NB4 (cell line): ENCODE measurements around the genes HPS1 and HPSE2.

DNA sequence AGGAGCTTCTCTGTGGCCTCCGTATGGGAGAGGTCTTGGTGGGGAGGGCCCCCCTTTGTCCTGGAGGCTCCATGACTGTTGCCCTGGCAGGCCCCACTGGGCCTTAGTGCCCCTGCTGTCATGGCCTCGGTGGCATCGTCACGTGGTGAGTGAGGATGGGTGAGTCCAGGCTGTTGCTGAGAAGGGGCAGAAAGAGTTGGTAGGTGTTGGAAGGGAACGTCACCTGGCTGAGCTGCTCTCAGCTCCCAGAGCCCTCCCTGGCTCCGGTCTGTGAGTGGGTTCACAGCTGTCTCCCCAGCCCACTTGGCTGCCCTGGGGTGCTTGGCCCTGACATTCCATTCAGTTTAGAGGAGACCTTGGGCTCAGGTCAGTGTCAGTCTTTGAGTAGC lies 16.1 kb downstream of the SFRP5 start:
- RRBS, result no CpG with 5 or more reads among the region's 6 CpGs

GRCh38 chr10:97761448-97761927 lies 10.3 kb downstream of the SFRP5 start:
- RRBS, result no CpG with 5 or more reads among the region's 7 CpGs

GRCh38 chr10:97762826-97763410 lies 8.9 kb downstream of the SFRP5 start:
- RRBS, result 87% methylated on average over 3 of the region's 6 CpGs

DNA sequence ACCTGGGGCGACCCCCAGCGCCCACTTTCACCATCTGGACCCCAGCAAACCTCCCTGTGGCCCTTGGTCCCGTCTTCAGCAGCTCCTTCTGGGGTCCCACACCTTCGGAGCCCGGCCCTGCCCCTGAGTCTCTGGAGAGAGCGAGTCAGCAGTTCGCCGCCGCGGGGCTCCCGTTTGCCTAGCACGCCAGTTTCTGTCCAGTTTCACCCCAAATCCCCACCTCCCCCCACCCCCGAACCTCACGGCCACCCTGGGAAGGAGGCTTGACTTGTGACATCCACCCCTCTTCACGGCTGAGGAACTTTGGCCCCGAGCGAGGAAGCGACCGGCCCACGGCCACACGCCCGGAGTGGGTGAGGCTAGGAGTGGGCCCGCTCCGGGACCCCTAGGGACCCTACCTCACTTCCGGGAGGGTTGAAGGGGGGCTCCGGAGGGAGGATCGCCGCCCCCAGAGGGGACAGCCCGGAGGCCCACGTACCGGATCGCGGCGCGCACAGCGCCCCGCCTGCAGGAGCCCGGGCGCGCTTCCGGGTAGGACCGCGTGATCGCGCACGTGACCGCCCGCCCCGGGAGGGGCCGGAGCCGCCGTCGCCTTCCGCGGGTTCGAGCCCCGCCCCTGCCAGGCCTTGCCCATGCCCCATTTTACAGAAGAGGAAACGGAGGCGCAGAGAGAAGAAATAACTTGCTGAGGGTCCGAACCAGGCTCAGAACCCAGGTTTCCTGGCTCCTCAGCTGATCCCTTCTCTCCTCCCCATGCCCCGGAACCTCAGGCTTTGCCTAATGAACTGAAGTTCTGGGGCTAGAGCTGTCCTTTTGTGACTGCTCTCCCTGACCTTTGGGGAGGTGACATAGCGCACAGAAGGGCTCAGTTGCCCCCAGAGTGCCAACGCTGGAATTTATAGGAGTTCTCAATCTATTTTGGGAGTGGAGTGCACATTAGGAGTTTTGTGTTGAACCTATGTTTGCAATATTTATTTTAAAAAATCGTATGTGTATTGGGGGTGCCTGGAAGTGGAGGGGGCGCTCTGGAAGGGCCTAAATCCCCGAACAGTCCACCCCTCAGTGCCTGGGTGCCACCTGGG lies at the start of gene HPS1:
Gene HPS1, minus strand, starts transcription at position 527 of the 1,082 bp plus-strand sequence.
- RRBS, result under 1% methylated on average over 20 of the region's 66 CpGs

DNA sequence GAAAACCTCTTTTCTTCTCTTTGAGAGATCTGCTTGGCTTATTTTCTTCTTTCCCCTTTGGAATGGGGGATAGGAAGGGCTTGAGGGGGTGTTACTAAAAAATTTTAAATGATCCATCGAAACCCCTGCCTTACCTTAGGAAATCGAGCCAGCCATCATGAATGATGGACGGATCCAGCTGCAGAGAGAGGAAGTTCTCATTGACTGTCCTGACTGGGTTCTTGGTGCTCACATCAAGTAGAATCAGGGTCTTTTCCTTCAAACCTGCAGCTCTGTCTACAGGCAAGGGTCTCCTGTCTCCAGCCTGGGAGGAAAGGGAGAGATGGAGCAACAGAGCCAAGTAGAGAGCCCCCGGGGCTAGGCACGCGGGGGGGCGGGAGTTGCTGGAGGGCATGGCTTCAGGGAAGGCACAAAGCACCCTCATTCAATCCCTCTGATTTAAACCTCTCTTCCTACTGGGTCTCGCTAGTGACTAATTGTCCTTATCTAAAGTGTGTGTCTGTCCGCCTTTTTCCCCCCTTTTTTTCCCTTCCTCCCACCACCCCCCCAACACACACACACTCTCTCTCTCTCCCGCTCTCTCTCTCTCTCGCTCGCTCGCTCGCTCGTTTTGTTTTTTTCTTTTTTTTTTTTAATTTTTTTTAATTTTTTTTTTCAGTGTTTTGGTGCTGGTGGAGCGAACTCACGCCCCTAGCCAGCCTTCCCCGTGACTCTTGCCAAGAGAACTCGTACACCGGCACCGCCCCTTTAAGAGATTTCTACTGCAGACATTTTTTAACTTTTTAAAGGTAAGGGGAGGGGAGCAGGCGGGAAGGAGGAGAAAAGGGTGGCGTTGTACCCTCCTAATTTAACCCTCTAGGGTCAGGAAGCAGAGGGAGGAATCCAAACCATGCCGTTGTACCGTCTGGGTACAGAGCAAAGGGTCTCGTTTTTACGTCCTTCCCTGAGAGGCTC lies at the start of gene HPSE2:
Gene HPSE2, minus strand, starts transcription at position 474 of the 954 bp plus-strand sequence.
- RRBS, result no CpG with 5 or more reads among the region's 27 CpGs

GRCh38 chr10:99817027-99817752 lies 34.8 kb downstream of the ABCC2 start:
- RRBS, result no CpG with 5 or more reads among the region's 4 CpGs

- RRBS, result 0% methylated on average over 3 of the region's 24 CpGs
These were observed 511 bp downstream of the BLOC1S2 start for GRCh38 chr10:100285800-100286538.

DNA sequence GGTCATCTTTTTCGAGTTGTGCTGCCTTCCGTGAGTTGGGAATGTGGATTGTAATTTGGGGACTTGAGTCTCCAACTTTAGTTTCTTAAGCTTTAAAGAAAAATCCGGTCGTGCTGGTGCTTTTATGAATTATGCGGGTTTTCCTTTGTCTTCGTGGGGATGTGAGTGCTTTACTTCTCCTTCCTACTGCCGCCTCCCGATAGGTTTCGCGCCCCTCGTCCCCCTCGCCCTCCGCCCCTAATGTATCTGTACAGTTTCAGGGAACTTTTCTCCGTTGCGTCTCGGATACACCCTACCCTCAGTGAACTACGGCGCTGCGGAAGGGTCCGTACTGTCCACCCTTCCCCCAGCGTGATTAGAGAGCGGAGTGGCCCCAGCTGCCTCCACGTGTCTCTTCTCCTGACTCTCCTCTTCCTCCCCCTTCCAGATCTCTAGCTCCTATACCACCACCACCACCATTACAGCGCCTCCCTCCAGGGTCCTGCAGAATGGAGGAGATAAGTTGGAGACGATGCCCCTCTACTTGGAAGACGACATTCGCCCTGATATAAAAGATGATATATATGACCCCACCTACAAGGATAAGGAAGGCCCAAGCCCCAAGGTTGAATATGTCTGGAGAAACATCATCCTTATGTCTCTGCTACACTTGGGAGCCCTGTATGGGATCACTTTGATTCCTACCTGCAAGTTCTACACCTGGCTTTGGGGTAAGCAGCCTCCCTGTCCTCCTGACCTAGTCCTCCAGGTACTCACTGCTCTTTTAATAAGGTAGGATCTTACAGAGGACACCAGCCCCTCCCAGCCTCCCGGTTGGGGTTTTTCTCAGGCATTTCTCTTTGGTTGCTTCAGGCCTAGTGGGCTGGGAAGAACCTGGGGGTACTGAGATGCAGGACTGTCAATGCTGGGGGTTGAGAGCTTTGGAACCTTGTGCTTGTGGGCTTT lies 876 bp downstream of the SCD start:
- RRBS, result no CpG with 5 or more reads among the region's 28 CpGs

GRCh38 chr10:100735124-100736069 lies 10.0 kb upstream of the PAX2 start:
- RRBS, result 88% methylated on average over 12 of the region's 76 CpGs

DNA sequence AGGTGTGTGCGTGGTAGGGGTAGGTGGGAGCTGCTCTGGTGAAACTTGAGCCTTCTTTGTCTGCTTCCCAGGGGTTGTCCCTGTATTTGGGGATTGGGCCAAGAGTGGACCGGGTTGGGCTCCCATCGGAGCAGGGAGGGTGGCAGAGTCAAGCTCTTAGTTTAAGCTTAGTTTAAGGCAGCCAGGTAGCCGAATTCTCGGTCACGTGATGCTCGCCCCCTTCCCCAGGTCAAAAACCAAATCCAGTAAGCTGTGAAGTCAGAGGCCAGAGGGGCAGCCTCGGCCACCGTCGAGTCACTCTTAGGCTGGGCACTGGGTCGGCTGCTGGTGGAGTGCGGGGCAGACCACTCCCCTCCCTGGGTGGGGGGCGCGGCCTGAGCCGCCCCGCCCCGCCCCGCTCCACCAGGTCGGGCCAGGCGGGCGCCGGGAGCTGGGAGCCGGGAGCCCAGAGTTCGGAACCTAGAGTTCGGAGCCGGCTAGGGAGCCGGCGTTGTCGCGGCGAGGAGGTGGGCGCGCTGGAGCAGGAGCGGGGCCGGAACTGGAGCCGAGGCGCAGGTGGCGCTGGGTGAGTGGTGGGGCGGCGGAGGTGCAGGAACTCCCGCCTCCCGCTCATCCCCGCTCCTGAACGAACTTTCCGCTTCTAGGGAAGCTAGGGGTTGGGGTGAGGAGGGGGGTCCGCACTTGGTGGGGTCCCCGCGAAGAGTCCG lies 2.8 kb upstream of the LZTS2 start:
- RRBS, result 1% methylated on average over 9 of the region's 49 CpGs

DNA sequence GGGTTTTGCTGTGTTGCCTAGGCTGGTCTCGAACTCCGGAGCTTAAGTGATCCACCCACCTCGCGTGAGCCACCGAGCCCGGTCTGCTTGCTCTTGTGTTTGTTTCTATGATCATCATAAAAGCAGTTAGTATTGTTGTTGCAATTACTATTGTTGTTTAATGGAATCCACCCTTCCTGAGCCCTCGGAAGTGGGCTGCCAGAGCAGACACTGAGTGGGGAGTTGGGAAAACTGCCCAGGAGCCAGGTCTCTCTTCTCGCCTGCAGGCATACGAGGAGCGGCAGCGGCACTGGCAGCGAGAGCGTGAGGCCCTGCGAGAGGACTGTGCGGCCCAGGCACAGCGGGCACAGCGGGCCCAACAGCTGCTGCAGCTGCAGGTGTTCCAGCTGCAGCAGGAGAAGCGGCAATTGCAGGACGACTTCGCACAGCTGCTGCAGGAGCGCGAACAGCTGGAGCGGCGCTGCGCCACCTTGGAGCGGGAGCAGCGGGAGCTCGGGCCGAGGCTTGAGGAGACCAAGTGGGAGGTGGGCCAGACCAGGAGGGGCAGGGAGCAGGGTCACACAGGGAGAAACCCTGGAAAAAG lies 5.7 kb downstream of the LZTS2 start:
- RRBS, result 100% methylated on average over 4 of the region's 29 CpGs

GRCh38 chr10:101028594-101029270 lies 2.2 kb downstream of the PDZD7 start:
- RRBS, result no CpG with 5 or more reads among the region's 6 CpGs

GRCh38 chr10:101060515-101061060 lies 1.2 kb upstream of the KAZALD1 start:
- RRBS, result no CpG with 5 or more reads among the region's 34 CpGs

GRCh38 chr10:101066527-101067348 lies 4.9 kb downstream of the KAZALD1 start:
- RRBS, result 2% methylated on average over 8 of the region's 53 CpGs

DNA sequence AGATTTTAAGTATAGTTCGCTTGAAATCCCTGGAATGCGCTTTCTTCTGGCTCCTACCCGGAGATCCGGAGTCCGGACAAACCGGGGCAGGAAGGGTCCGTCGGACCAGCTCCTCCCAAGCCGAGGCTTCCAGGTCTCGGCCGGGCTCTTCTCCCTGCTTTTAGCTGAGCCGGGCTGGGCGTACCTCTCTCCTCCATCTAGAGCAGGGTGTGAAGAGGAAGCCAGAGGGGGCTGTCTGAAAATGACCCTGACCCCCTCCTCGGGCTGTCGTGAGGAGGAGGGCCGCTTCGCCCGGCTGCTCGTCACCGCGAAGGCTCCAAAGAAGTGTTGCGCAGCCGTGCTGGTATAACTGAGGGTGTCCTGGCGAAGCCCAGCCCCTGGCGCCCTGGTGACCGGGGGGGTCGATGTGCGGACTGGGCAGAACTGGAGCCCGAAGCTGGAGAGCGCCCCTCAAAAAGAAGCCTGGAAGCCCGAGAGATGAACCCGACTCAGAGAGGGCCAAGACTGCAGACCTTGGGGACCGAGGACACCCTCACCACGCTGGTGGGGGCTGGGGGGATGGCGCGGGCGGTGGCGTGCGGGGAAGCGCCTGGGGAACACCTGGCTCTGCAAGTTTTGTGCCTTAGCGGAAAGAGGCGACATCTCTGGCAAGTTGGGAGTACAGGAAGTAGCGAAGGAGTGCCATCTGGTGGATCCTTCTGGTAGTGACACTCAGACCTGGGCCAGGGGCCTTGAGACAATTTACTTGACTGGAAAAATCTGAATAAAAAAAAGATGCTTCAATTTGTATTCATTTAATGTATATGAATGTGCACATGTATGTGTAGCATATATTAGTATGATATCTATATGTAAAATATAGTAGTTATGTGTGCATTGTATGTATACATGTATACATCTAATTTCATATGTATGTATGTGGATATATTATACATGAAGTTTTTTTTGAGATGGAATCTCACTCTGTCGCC lies 5.8 kb downstream of the KAZALD1 start:
- RRBS, result 1% methylated on average over 13 of the region's 44 CpGs

GRCh38 chr10:101485644-101486624 lies 102.1 kb downstream of the POLL start:
- RRBS, result no CpG with 5 or more reads among the region's 24 CpGs

DNA sequence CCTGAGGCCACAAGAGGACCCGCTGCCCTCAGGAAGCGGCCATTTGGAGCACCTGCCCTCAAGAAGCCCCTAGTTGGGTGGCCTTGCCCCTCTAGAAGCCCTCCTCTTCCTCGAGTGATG lies 262 bp upstream of the FBXW4 start:
- RRBS, result no CpG with 5 or more reads among the region's 3 CpGs

DNA sequence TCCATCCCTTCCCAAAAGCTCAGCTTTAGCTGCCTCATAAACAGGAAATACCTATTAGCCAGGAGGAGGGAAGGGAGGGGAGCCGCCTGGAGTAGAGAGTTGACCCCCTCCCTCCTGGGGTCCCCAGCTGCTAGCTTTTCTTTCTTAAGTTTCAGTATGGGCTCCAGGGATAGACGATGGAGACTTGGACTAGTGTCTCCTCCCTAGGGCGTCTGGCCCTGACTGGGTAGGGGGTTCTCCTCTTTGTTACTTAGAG lies 1.3 kb upstream of the LDB1 start:
- RRBS, result no CpG with 5 or more reads among the region's 3 CpGs

- RRBS, result 10% methylated on average over 4 of the region's 46 CpGs
These were observed 4.2 kb downstream of the ELOVL3 start for GRCh38 chr10:102230197-102230769.